Measurements from ENCODE around the genes MSH6 and LHCGR.

DNA sequence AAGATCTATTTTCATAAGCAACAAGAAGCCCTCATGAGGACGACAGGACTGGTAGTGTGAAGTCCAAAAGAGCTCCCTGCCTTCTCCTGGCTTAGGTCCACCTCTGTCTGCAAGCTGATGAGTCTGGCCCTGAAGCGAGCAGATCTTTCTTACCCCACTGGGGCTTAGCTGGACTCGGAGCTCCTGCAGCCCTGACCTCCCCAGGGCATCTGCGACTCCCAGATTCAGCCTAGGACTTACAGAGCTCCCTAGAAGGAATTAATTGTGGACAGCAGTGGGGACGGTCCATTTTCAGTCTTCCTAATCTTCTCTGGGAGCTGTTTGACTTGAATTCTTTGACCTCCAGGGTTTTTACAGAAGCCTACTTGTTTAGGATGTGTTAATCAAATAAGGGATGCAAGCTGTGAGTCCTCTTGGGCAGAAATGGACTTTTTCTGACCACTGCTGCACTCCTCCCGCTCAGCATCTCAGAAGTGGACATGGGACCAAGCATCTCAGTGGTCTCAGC lies 53.6 kb downstream of the MCFD2 start:
- PRO-cap, 2 experiments = no peak in any of the 2 experiments

GRCh38 chr2:46978545-46979284 lies 37.7 kb downstream of the TTC7A start:
- PRO-cap, 2 experiments = no peak in any of the 2 experiments

DNA sequence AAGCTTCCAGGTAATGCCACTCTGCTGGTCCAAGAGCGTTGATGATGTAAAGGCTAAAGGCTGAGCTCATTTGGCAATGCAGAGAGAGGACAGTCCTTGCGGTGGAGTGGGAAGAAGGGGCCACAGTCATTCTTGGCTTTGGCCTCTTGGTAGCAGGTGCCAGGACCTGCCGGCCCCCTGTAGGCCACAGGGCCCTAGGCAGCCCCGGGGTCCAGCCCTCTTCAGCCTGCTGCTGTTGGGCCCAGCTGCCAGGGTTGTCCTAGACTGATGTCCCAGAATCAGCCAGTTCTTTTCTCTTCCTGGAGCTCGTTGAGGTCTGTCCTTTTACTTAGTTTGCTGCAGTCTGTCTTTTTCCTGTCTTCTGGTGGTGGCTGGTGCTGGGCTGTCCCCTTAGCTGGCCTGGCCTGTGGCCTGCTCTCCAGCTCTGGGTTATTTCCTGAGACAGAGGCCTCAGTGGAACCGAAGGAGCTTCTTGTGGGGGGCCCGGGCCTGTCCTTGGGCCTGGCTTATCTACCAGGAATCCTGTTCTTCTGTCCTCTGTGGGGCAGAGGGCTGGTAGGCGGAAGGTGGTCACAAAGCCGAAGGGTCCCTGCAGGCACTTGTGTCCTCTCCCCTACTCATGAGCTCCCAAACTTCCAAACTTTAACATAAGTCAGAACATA lies 49.0 kb downstream of the TTC7A start:
- PRO-cap, 2 experiments = no peak in any of the 2 experiments

DNA sequence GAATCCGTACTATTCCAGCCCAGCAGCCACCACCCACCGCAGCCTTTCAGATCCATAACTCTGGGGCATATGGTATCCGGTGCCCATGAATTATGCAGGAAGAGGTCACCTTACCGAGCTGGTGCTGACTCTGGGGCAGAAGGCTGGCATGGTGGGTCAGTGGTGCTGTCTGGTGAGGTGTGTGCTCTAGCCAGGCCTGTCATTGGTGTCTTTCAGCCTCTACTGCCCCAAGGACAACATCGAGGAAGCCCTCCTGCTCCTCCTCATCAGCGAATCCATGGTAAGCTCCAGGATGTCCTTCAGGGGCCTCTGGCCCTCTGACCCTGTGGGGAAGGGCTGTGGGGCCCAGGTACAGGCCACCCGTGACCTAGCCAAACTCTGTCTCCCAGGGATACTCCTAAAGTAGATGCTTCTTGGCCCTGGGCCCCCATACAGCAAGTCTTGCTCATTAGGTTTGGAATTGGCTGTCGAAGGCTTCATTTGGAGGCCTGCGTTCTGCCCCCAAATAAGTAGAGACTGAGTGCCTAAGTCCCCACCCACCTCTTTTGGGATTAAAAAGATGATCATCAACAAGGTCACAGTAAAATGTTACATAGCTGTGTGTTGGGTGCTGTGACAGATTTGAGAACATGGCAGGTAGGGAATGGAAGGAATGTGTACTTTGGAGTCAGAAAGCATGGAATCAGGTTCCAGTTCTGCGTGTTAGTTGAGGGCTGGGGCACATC lies 54.1 kb downstream of the TTC7A start:
- PRO-cap, 2 experiments = no peak in any of the 2 experiments

GRCh38 chr2:47014177-47015295 lies 73.5 kb downstream of the TTC7A start:
- PRO-cap, 2 experiments = no peak in any of the 2 experiments

- PRO-cap, 2 experiments = no peak in any of the 2 experiments
Observed at GRCh38 chr2:47043944-47044918, 103.2 kb downstream of the TTC7A start.

DNA sequence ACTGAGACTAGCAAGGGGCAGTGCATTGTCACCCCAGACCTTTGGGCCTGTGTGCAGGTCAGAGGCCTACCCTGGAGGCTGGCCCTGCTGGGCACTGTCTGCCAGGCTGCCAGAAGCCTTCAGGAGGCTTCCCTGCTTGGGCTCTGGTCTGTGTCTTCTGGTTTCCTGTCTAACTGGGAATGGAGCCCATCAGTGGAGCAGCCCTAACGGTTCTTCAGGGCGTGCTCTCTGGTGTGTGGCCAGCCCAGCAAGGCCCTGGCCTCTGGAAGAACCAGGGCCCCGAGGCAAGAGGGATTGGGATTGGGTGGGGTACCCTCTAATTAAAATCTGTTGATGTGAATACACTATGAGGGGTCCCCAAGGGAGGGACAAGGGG lies 98.0 kb downstream of the STPG4 start:
- PRO-cap, 2 experiments = no peak in any of the 2 experiments

DNA sequence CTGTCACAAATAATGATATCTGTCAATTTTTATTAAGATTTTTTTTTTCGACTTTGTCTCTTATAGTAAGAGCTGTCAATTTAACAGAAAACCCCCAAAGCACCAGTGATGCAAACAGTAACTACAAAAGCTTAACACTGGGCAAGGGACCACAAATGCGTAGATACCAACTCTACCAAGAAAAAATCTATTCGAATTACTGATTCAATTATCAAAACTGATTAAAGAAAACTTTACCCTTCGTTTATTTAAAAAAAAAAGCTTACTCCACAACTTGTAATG lies 1.9 kb downstream of the CALM2 start:
- PRO-cap, 2 experiments = no peak in any of the 2 experiments

DNA sequence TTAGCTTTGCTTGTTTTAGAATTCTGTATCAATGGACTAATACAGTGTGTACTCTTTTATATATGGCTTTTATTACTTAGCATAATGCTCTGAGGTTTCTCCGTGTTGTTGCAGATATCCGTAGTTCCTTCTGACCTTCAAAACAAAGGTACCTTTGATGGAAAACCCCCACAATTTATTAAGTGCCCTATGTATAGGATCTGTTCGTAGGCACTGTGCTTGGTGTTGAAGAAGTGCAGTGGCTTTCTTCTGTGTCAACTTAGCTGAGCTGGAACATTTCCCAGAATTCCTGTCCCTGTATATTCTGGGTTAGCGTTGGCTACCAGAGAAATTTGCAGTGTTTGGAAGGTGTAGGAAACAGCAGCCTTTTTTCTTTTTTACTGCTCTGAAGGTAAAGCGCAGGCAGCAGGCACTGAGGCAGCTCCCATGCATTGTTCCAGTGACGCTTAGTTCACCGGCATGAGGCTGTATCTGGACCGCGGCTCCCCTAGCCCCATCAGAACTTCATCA lies 22.4 kb upstream of the EPCAM start:
- PRO-cap, 2 experiments = no peak in any of the 2 experiments

DNA sequence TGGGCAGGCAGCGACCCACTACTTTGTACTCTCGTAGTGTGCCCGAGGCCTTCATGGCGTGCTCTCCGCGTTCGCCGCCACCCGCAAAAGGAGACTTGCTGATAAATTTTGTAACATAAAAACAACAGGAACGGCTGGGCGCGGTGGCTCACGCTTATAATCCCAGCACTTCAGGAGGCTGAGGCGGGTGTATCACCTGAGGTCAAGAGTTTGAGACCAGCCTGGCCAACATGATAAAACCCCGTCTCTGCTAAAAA lies 91.8 kb upstream of the MSH6 start:
- PRO-cap, 2 experiments = no peak in any of the 2 experiments

GRCh38 chr2:47777440-47778207 lies 5.3 kb upstream of the MSH6 start:
- PRO-cap, 2 experiments = no peak in any of the 2 experiments

GRCh38 chr2:47782460-47783547 lies at the start of gene MSH6:
Gene MSH6 (plus strand): TSS chr2:47783145.
- PRO-cap, 2 experiments = peak in 2 of 2 experiments; most common plus-strand start chr2:47782516 (in 2); most common minus-strand start chr2:47782961 (in 2)

DNA sequence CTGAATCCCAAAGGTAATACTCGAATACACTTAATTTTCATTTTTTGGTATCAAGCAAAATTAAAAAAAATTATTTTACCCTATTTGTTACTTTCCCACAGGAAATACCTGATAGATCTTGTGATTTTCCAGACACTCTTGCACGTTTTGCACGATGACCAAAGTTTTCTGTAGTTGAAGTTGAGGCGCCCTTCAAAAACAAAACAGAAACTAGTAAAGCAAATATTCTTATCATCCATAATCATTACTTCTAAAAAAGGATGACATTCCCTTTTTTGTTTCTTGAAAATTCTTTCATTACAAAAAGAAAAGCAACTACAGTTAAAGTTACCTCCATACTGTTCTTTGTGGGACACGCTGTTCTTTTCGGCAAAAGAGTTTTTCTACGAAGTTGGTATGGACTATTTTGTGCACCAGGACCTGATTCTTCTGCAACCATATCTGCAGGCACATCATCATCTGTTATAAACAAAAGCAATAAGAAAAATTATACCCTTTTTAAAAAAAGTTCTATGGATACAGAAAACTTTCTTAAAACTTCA lies 56.4 kb downstream of the MSH6 start:
- PRO-cap, 2 experiments = no peak in any of the 2 experiments

DNA sequence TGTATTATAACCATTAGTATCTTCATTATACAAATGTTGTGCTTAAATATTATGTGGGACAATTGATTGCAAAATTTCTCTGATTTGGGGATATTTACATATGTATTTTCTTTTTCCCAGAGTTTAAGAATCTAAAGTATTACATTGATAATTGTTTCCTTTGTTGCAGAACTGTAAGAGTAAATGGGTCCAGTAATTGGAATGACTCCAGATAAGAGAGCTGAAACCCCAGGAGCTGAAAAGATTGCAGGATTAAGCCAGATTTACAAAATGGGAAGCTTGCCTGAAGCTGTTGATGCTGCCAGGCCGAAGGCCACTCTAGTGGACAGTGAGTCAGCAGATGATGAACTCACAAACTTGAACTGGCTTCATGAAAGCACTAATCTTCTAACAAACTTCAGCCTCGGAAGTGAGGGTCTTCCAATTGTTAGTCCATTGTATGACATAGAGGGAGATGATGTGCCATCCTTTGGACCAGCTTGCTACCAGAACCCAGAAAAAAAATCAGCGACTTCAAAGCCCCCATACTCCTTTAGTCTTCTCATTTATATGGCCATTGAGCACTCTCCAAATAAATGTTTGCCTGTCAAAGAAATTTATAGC lies 31.7 kb downstream of the FOXN2 start:
- PRO-cap, 2 experiments = peak in 2 of 2 experiments; most common plus-strand start position 321 of the sequence (in 2)

DNA sequence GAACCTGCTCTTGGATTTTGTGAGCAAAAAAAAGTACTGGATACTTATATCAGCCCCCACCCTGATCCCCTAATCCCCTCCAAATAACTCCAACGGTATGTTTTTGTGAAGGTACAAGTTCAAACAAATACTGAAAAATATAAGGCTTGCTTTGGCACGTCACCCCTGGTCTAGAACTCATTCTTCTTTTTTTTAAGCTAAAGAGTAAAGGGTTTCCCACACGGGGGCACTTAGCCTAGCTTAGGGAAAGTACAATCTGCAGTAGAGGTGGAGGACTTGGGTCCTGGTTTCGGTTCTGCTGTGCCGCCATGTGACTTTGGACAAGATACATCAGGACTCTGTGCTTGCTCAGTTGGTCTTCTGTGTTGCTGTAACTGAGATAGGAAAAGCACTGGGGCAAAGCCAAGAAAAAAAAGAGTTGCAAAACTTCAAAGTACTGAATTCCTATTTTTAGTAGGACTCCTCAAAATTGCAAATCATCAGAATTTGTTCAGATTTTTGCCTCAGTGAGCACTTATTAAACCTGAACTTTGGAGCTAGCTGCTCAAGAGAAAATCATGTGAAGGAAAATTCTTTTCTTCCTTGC lies 7.0 kb upstream of the PPP1R21 start:
- PRO-cap, 2 experiments = peak in 1 of 2 experiments; most common plus-strand start position 351 of the sequence (in 1); most common minus-strand start position 312 of the sequence (in 1)

DNA sequence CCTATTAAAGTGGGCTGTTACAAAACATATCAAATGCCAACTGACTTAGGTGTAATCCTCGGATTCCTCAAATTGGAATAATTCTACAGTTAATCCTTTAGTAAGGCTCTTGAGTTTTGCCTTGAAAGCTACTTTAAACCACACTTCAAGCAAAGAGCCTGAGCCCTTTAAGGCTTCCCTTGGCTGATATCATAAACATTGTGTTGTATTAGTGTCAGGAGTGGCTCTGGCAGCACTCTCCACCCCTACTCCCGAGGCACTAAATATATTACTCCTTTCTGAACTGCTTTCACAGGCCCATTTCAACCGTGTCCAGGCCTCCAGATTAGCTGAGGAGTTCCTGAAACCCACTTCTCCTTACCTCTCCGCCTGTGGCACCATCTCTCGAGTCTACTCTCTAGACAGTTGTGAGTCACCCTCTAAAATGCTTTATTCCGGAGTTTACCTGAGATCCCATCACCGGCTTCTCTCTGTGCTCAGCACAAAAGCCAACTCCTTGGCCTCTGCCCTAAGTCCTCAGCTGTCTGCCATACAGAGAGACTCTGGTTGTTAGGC lies 14.4 kb upstream of the STON1 start:
- PRO-cap, 2 experiments = no peak in any of the 2 experiments

GRCh38 chr2:48755392-48756010 lies at the start of gene LHCGR:
Gene LHCGR (minus strand): TSS chr2:48755724.
- PRO-cap, 2 experiments = no peak in any of the 2 experiments

GRCh38 chr2:51349895-51350593 lies 318.1 kb upstream of the NRXN1 start:
- PRO-cap, 2 experiments = no peak in any of the 2 experiments

DNA sequence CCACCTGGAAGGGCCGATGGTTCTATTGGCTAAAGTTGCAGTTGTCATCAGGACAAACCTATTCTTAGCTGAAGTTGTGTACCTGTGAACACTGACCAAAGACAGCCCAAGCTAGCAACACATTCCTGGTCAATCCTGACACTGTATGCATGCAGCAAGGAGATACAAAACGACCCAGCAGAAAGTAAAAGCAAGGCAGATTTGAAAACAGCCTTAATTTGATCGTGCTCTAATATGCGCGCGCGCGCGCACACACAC lies 218.0 kb upstream of the CHAC2 start:
- PRO-cap, 2 experiments = no peak in any of the 2 experiments

GRCh38 chr2:53786287-53786784 lies 417 bp downstream of the ASB3 start:
- PRO-cap, 2 experiments = no peak in any of the 2 experiments

Measured in Metastatic Liver Carcinoma in the Adrenal Gland (tissue), 2 donors.